Left colon (tissue), 1 donor: ENCODE measurements around a stretch of chr20.

GRCh38 chr20:3923900-3924814, 35.0 kb downstream of the PANK2 start:
- PRO-cap: no peak

DNA sequence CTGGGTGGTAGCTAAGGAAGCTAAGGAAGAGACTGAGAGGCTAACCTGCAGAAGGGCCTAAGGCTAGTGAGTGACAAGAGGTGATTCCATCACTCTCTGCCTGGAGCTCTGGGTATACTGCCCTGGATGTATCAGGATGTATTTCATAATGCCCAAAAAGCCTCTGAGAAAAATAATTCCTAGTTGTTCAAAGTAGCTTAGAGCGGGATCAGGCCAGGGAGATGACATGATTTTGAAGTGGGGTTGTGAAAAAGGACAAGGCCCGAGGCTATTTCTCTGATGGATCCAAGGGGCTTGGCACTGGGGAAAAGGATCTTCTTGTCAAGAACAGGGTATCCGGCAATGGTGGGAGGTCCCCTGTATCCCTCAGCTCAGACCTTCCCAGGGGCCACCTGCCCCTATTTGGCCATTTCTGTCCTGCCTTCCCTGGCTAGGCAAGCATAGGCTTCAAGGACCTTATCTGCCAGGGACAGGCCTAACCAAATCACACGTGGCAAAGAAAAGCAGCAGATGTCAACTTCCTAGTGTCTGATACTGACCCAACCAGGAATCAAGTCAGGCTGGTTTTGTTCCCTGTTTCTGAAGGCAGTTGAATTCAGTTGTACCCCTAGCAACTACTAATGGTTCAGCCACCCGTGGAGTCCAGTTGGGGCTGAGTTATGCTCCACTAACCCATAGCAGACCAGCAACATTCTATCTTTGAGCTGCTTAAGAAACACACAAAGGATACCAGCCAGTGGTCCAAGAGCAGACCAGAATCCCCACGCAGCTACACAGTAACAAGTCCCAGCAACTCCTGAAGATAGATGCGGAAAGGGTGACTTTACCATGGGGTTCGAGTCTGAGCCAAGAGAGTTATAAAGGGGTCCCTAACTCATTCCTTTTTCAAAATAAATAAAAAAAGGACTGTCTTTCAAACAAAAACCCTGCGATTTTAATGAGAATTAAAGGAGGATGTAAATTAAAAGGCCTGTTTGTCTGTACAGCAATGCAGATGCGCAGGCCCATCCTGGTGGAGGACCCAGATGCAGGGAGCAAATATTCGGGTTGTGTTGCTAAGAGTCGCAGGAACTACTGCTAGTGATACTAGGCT, 41.7 kb downstream of the PANK2 start:
- PRO-cap: no peak

- PRO-cap: no peak
Measured at GRCh38 chr20:3981195-3981595, 34.2 kb downstream of the RNF24 start.

GRCh38 chr20:4004628-4005170, 10.7 kb downstream of the RNF24 start:
- PRO-cap: no peak

GRCh38 chr20:4037945-4038609, 22.7 kb upstream of the RNF24 start:
- PRO-cap: bidirectional peak, plus-strand start at chr20:4038301, minus-strand start at chr20:4038167

- PRO-cap: no peak
Measured at GRCh38 chr20:4064130-4065114, 49.1 kb upstream of the RNF24 start.

DNA sequence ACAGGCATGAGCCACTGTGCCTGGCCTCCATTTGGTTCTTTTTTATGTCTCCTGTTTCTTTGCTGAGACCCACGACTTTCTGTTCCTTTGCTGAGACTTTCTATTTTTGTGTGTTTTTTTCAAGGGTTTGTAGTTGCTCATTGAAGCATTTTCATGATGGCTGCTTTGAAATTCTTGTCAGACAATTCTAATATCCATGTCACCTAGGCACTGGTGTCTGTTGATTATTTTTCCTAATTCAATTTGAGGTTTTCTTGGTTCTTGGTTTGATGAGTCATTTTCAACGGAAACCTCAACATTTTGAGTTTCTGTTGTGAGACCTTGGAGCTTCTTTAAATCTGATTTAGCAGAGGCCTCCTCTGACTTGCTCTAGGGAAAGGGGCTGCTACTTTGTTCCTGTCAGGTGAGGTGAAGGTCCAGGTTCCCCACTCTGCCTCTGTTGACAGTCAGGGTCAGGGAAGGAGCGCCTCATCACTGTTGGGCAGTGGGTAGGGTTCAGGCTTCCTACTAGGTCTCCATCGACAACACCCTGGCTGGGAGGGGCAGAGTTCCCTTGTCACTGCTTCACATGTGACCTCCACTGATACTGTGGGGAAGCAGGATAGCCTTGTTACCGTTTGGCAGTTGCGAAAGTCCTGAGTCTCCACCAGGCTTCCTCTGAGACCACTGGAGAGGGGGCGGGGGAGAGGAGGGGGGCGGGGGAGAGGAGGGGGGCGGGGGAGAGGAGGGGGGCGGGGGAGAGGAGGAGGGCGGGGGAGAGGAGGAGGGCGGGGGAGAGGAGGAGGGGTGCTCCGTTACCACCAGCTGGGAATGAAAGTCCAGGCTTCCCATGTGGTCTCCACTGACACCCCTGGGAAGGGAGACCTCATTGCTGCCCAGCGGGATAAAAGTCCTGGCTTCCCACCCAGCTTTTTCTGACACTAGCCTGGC, 66.0 kb upstream of the SMOX start:
- PRO-cap: no peak

- PRO-cap: no peak
Measured at GRCh38 chr20:4470065-4470535, 216.2 kb upstream of the PRNP start.

DNA sequence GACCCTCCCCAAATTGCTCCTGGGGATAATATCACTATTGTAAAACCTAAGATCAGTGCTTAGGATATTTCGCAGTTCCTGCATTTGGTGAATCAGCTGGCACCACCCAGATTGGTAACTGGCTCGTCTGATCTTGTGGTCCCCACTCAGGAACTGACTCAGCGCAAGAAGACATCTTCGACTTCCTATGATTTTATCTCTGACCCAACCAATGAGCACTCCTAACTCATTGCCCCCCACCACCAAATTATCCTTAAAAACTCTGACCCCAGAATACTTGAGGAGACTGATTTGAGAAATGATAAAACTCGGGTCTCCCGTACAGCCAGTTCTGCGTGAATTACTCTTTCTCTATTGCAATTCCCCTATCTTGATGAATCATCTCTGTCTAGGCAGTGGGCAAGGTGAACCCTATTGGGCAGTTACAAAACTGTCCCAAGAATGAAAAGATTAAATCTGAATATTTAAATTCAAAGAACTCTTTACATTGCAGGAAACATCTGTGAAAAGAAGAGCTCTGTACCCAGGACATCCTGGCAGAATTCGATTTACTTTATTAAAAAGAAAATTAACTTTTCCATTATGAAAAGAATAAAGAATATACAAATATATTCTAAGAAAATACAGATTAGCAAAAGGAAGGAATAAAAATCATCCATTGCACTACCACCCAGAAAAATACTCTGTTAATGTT, 20.1 kb upstream of the PRNP start:
- PRO-cap: no peak

DNA sequence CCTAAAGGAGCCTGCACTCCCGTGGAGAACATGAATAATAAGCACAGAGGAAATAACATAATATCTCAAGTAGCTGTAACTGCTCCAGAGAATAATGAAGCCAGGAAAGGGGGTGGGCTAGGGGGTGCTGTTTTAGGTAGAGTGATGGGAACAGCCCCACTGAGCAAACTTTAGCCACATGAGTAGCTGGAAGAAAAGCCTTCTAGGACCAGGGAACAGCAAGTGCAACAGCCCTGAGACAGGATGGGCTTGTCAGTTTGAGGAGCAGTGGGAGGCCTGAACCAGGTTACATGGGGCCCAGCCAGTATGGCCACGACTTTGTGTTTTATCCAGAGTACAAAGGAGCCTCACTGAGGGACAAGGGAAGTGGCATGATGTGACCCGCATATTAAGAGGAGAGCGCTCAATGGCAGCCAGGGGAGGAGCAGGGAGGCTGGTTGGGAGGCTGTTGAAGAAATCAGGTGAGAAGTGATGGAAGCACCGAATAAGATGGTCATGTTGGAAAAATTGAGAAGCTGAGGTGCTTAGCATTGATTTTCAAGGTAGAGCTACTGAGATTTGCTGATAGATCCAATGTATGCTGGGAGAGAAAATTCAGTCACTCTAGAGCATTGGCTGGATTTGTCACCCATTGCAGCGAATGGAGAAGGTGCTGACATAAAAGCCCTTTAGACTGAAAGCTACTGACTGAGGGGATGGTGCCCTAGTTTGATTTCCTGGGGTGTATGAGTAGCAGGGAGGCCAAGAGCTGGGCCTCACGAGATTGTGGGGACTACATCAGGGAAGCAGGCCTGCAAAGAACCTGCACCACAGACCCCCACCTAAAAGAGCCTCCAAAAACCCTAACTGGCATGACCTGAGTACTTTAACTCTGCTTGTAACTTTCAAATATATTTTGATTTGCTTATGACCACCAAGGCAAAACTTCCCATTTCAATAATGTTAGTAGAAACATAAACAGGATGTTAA, 11.4 kb downstream of the PRNP start:
- PRO-cap: no peak

GRCh38 chr20:4782324-4783282, 40.8 kb downstream of the RASSF2 start:
- PRO-cap: no peak

DNA sequence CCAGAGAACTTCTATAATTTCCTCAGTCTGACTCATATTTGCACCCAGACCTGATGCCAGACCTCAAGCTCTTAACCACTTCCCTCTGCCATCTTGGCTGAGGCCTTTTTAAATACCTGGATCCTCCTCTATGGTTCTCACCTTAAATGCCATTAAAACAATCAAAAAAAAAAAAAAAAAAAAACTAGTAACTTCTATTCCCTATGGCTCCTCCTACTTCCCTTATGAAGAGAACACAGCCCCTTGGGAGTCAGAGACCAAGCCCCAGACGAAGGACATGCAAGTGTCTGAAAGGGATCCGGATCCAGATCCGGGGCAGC, 88.8 kb downstream of the SLC23A2 start:
- PRO-cap: no peak

DNA sequence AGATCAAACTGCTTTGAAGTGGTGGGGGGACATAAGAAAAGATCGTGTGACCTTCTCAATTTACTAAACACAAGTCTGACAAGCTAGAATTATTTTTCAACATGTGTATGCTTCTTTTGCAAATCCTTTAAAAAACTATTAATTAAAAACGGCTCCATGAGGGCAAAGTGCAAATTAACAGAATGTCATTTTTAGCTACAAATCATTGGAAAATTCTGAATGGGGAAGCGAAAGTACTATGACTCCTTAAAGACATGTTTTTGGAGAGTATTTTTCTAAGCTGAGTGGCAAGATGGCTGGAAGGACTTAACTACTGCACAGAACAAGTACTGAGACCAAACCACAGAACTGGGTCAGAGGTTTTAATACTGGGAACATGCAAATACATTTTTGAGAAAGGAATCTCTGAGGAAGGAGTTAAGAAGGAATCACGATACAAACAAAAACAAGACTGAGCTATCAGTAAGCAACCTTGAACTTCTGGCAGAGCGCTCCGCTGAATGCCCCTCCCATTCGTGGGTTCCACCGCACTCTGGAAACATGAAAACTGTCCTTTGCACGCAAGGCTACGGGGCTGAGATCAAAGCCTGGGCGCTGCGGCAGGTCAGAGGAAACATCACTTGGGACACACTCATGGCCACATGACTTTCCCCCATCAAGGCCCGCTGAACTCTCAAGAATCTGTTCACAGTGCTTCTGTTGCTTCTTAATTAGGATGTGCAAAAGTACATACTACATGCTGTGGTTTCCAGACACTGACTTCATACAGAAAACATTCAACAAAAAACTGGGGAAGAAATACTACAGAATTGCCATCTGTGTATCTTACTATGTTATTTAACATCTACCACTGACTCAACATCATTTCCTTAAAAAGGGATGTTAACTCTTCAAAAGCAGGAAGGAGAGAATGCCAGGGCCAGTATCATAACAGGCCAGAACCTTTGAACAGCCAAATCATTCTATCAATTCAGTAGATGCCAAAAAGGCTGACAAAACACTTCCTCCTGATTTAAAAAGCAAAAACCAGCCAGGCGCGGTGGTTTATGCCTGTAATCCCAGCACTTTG, 27.8 kb downstream of the SLC23A2 start:
- PRO-cap: no peak

DNA sequence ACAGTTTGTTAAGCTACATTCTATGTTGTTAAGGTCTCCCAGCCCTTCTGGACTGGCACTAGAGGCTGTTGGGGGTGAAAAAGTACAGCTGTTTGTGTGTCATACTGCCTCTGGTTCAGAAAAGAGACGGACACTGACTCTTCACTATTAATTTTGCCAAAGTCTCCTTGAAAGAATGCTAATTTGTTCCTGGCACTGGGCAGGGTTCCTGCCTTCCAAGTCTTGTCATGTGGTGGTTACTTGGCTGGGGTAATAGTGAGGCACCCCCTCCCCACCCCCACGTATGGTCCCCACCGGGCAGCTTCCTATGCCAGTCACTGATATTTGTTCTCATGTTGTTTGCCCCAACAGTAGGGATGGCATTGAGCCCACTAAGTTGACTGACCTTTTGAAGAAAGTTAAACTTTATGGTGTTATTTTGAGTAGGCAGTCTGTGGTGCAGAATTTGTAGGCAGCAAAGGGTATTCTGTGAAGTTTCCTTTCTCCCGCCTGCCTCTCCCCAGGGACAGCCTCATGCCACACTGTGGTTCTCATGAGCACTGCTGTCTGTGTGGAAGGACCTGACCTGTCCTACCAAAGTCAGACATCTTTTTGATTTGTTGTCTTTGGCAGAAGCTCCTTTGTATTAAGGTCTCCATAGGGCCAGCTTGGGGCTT, 8.7 kb downstream of the CDS2 start:
- PRO-cap: no peak

- PRO-cap: no peak
Measured at GRCh38 chr20:5146798-5147538, 20.2 kb downstream of the CDS2 start.

DNA sequence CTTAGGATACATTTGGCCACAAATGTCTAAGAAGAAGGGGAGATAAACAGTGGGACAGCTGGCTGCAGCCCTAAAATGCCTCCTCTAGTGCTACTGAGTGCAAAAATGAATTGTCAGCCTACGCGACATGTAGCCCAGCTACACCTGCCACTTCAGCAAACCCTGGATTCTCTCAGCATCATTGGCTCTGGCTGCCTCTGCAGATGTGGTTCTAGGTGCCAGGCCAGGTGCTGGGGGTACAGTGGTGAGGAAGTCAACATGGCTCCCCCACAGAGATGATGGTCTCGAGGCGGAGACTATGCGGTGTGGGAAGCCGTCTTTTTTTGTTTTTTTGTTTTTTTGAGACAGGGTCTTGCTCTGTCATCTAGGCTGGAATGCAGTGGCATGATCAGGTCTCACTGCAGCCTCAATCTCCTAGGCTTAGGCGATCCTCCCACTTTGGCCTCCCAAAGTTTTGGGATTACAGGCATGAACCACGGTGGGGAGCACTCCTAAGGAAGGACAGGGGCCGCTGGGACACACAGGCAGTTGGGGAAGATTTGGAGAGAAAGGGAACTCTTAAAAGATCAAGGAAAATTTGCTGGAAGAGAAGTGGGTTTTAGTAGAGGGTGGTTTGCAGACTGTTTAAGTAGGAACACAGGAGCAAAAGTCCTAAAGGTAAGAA, 38.5 kb downstream of the CDS2 start:
- PRO-cap: no peak

DNA sequence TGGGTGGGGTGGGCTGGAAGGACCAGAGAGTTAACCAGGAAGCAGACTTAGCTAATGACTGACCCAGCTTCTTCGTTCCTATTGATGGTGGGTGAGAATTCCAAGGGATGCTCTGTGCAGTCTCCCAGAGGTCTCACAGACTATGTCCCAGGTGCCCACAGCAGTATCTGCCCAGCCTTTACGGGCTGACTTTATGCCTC, 51.5 kb downstream of the PROKR2 start:
- PRO-cap: no peak

DNA sequence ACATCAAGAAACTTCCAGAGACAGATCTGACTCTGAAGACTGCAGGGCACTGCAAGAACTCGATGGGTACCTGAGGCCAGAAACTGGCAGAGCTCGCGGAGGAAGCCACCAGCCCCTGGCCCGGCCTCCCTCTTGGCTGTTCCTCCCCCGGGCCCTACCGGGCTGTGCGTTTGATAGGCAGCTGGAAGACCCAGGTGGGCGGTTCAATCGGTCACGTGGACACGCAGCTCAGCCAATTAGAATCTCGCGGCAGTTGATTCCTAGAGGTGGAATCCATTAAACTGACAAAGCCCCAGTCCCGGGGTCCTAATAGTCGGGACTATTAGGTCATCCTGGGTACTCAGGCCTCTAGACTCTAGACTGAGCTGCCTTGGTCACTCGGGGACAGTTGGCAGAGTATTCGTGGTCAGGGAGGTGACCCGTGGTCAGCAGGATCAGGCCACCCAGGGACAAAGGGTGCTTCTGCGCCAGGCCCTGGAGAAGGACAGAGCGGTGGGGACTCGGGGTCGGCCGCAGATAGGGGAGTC, 139.8 kb downstream of the GPCPD1 start:
- PRO-cap: no peak

- PRO-cap: no peak
Measured at GRCh38 chr20:5551632-5552163, 59.1 kb downstream of the GPCPD1 start.

- PRO-cap: no peak
Measured at GRCh38 chr20:5569434-5570213, 41.2 kb downstream of the GPCPD1 start.